Vermiform appendix (tissue), 1 donor: ENCODE measurements around the genes METAP1 and LAMTOR3.

DNA sequence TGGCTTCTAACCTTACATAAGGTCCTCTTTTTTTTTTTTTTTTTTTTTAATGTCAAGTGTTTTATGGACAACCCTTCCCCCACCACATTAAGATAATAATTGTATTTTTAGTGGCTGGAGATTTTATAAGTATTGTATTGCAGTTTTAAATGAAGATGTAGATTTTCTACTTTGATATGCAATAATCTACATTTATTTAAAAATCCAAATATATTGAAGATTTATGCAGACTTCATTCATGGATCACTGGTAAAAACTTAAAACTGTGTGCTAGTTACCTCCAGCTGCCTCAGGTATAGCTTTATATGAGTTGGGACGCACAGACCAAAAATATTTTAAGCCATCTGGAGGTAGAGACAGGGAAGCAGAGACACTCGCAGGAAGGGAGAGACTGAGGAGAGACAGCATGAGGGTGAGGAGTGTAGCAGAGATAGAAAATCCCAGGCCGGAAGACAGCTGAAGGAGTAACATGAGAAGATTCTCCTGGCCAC is 84.1 kb downstream of the PDLIM5 start:
- PRO-cap = no peak

GRCh38 chr4:94537117-94537673 is 85.5 kb downstream of the PDLIM5 start:
- PRO-cap = no peak

DNA sequence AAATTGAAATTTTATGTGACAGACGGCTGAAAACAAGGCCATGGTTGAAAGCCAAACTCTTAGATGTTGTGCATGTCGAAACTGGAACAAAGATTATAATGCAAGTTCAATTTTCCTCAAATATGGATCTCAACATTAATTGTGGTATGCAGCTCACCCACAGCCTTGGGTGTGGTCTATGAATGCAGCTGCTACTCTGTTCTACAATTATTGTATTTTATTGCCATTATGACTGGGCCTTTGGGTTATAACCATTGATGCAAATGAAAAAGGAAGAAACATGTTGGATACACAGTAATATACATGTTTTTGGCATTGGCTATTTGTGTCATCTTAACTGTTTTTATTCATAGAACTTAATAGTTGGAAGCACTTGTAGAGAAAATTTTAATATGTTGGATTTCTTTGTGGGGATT is 107.8 kb downstream of the PDLIM5 start:
- PRO-cap = no peak

GRCh38 chr4:94633578-94634011 is 124.2 kb upstream of the BMPR1B start:
- PRO-cap = no peak

- PRO-cap = no peak
Measured at GRCh38 chr4:94714770-94715190, 43.0 kb upstream of the BMPR1B start.

DNA sequence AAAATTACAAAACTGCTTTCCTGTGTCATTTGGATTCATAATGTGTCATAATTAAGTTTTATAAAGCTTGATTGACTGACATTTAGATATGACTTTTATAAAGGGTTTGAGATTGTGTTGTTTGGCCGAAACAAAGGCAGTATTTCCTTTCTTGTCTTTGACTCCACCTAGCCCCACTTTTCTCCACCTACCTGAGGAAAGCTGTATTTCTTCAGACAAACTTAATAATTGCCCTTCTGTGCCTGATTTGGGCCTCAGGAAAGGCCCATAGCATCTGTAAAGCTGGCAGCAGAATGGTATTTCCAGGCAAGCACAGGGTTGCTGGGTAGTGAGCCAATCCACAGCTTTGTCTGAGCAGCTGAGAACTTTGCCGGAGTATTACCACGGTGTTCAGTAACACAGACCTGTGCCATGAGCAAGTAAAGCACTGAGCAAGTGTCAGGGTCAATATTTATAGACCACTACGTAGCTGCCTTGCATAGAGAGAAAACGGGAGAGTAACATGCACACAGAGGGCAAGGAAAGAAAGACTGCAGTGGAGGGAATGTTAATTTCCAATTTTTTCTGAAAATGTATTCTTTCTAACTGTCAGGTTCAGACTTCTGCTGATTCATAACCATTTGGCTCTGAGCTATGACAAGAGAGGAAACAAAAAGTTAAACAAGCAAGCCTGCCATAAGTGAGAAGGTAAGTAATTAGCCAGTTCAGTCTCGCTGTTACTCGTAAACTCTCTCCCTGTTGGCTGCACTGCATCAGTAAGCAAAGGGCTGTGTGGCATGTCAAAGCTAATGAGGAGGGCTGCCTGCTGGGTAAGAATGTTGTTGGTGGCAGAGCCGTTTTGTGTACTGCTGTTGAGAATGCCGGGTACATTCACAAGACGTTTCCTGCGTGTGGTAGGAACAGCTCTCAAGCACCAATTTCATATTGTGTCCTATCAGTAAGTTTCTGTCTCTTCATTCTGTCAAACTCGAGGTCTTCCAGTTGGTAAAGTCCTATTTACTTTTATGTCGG is 238.0 kb downstream of the BMPR1B start:
- PRO-cap = no peak

GRCh38 chr4:95543554-95544153 is 5.1 kb downstream of the UNC5C start:
- PRO-cap = no peak

DNA sequence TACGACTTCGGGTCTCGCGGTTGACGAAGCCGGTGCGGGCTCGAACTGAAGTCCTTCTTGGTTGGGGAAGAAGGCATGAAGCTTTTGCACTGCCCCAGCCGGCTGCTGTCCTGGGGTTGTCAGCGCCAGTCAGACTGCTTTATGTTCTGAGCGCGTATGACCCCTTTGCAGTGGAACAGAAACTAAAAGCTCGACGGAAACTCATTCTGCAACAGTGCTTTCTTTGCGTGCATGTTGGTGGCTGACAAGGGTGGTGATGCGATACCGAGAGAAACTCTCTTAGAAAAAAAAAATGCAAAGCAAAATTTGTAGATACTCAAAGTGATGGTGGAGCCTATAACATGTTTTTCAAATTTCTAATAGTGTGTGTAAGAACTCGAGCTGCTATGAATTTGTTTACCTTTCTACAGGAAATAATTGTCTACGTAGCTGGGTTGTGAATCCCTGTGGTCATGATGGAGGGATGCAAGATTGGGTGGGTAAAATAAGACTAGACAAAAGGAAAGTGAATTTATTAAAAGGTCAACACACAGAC is 1.1 kb upstream of the UNC5C start:
- PRO-cap = unidirectional peak, minus-strand start at position 112 of the sequence; unidirectional peak, minus-strand start at position 136 of the sequence

DNA sequence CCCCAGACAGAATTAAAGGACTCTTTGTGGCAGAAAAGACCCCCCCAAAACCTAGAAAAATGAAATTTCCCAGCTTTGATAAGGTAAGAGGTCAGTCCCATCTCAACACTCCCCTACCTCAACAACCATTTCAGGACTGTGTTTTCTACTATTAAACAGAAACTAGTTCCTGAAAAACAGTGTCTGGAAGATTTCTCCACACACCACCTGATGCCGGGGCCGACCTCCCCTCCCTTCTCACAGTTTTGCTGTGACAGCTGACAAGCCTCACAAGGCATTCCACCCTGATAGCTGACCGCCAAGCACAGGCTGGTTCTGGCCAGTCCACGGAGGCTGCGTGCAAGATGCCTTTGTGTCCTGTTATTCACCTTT is 758.5 kb downstream of the PDHA2 start:
- PRO-cap = no peak

DNA sequence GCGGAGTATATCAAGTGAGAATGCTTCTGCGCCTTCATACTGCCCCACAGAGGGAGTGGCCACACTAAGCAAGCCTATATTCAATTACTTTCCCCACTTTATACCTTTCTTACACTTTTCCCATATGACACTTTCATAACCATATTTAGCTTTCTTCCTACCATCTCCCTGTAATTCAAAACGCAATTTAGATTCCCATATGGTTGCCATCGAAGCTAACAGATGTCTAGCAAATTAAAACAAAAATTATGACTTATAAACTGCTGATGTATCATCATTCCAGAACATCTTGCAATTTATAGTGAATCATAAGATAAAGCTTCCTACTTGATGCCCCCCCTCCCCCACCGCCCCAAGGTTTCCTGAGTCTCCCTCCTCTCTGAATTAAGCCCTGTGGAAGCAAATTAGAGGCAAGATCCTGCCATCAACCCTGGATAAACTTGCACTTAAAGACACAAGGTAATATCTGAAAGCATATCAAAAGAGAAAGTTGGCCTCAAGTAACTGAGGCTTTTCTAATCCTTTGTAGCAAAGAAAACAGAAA is 5.4 kb downstream of the TSPAN5 start:
- PRO-cap = no peak

GRCh38 chr4:98653940-98654296 is 4.5 kb downstream of the TSPAN5 start:
- PRO-cap = no peak

DNA sequence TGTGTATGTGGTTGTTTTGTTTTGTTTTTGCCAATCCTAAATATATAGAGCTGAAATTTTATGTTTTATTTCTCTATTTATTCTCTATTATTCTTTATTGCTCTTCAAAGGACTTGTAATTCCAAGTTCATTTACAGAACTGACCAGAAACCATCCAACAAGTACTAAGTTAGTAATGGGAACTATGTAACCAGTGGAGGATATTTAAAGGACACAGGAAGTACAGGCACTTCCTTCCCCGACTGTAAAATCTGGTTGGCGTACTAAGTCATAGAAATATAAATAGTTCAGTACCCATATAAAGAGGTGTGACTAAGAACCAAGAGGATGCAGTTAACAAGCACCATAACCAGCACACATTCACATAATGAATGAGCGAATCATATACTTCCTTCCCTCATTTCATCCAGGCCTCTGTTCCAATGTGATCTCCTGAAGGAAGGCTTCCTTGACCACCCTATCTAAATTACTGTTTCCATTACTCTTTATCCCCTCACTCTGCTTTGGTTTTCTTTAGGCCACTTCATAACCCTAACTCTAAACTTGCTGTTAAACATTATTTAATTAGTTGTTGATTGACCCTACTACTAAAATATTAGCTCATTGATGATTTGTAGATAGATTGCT is 3.7 kb upstream of the EIF4E start:
- PRO-cap = no peak

GRCh38 chr4:98995009-98995596 is 418 bp upstream of the METAP1 start:
- PRO-cap = bidirectional peak, plus-strand start at chr4:98995205, minus-strand start at chr4:98995235; bidirectional peak, plus-strand start at chr4:98995293, minus-strand start at chr4:98995301; bidirectional peak, plus-strand start at chr4:98995763, minus-strand start at chr4:98995433

DNA sequence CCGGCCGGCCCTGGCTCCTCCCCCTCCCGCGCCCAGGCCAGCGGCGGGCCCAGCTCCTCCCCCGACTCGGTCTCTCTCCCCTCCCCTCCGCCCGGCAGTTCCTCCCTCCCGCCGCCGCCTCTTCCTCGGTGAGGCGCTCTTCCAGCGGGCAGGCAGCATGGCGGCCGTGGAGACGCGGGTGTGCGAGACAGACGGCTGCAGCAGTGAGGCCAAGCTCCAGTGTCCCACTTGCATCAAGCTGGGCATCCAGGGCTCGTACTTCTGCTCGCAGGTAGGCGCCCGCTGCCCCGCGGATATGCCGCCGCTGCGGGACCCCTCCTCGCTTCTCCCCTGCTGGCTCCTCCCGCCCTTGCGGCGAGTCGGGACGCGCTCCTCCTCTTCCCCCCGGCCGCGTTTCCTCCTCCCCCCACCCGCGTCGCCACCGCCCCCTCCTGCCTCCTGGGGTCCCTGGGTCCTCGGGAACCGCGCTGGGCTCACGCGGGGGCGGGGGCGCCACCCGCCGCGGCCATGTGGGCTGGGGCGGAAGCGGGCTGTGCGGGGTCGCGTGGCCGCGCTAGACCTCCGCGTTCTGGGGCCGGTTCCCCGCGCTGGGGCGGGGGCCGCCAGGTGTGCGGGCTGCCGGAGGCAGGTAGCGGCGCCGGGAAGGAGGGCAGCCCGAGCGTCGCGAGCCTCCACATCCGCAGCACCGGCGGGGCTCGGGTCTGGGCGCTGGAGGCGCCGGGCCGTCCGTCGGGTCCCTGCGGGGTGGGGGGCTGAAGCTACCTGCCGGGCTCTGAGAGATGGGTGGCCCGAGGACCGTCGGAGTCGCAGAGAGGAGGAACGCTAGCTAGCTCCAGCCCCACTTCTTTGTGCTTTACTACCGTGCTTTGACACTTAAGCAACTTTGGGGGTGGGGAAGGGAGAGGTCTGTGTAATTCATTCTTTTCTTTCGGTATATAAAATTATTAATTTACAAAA is at the start of gene METAP1:
METAP1 (plus strand) TSS at position 125 of the 957 bp plus-strand sequence.
- PRO-cap = bidirectional peak, plus-strand start at position 167 of the sequence, minus-strand start outside the sequence; bidirectional peak, plus-strand start outside the sequence, minus-strand start at position 848 of the sequence

DNA sequence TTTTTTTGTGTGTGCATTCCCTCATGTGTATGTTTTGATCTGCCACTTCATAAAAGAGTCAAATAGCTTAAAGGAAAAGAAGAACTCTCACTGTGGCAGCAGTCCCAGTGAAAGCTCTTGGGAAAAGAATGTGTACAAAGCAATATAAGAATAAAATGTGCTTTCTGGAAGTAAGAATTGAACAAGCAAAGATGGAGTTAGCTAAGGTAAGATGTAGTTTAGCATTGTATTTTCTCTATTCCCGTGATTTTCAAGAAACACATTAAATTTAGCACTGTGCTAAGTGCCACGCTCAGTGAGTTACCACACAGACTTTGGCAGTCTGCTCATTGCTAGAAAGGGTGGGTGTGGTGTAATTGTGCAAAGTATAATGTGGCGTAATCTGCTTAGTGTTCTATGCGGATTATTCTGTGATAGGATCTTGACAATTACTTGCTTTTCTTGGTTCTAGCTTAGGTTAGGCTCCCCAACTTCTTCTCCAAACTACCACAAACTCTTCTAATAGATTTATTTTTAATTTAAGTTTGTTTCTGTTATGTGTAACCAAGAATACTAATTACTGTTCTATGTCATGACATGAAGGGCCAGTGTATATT is 13.5 kb downstream of the ADH6 start:
- PRO-cap = no peak

DNA sequence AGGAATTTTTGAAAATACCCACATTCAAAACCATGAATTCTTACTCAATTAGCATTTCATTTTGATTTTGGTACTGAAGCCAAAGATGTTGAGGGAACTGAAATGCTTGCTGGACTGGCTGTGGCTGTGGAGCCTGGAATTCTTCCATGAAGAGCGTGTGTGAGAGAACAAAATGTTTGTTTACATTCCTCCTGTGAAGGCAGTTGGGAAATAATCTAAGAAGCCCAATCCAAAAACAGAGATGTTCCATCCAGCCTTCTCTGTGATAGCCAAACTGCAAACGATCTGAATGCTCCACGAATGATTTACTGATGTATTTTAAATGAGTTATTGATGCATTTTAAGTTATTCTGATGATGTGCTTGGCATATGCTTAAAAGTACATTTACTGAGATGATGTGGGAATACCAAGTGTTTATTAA is 3.8 kb upstream of the ADH1B start:
- PRO-cap = no peak

DNA sequence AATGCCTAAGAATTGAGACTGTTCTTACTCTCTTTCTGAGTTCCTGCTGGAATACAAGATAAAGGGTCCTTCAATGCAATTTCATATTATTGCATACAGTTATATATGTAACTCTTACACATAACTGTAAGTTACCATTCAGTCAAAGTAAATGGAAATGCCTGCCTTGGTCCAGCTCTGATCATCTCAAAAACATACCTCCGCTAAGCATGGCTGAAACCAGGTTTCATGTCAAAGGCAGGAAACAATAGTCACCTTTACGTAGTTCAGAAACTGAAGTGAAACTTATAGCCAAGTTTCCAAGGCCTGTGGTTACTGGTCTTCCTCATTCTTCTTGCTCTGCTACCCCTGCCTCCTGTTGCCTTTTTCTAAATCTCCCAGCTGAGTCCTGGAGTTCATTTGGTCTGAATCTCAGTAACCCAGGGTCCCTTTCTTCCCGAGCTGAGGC is 30.7 kb downstream of the DAPP1 start:
- PRO-cap = bidirectional peak, plus-strand start at position 328 of the sequence, minus-strand start at position 188 of the sequence

DNA sequence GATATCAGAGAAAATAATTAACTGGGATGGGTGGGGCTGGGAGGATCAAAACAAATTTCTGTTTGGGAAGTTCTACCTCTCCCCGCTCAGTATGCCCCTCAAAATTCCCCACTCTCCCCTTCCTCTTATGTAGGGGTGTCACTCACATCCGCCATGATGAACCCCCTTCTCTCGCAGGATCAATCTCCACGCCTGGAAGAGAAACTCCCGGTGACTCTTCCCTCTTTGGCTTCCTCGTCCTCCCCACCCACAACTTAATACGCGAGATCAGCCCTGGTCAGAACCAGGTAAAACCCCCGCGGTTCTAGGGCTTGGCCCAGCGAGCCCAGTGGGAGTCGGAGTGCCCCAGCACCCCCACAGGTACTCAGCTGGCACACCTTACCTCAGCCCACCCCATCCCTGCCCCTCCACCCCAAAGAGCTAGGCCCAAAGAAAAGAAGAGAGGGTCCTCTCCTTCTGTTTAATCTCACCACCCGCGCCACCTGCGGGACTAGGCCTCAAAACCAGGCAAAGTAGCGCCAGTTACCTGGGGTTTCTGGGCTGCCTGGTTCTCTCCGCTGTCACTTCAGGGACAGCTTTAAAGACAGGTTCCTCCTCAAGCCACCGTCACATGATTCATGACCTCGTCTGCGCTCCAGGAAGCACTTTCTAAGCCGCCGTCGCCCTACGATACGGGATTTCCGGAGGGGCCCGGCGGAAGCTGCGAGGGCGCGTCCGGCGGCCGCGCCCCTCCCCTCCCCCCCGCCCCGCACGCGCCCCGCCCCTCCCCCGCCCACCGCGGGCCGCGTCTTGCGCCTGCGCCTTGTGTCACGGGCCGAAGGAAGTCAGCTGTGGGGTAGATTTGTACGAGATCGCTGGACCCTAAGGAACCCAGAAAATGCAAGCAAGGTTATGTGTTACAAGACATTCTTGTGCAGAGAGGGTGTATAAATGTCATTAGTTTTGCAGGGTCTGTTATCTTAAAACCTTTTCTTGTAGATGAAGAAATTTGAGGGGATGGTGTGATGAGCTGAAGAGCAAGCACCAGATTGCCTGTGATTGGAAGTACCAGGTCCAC is at the start of gene LAMTOR3:
LAMTOR3 (minus strand) TSS at position 619 of the 1,057 bp plus-strand sequence.
- PRO-cap = bidirectional peak, plus-strand start at position 252 of the sequence, minus-strand start at position 233 of the sequence; bidirectional peak, plus-strand start at position 810 of the sequence, minus-strand start at position 612 of the sequence

DNA sequence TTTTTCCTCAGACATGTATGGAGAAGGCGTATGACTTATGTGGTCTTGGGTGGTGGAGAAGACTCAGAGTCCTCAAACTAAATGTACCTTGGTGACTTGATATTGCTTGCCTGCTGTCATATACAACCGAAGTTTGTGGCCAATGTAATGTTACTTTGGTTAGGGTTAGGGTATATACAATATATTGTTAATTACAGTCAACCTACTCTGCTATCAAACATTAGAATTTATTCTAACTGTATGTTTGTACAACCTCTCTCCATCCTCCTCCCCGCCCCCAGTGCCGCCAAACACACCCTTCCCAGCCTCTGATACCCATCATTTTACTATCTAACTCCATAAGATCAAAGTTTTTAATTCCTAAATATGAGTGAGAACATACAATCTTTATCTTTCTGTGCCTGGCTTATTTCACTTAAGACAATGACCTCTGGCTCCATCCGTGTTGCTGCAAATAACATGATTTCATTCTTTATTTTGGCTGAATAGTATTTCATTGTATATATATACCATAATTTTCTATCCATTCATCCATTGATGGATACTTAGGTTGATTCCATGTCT is 26.7 kb upstream of the DDIT4L start:
- PRO-cap = no peak

DNA sequence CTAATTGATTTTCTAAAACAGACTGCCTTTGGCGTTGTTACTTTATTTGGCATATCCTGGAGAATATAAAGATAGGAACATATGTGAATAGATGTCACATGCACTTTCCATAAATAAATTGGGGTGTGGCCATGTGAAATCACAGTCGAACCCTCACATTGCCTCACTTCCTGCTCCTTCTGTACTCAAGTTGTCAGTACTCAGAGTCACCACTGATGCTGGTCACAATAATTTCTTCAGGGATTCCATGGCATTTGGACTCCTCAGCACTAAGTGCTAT is 1.4 kb upstream of the EMCN start:
- PRO-cap = no peak